LHCN-M2 (cell line): ENCODE results near the genes LAMA4 and TRAPPC3L.

GRCh38 chr6:112253868-112254935 lies at the start of gene LAMA4:
TSS of gene LAMA4 (minus strand) at chr6:112254567.
- RAMPAGE, long total RNA = no peak

DNA sequence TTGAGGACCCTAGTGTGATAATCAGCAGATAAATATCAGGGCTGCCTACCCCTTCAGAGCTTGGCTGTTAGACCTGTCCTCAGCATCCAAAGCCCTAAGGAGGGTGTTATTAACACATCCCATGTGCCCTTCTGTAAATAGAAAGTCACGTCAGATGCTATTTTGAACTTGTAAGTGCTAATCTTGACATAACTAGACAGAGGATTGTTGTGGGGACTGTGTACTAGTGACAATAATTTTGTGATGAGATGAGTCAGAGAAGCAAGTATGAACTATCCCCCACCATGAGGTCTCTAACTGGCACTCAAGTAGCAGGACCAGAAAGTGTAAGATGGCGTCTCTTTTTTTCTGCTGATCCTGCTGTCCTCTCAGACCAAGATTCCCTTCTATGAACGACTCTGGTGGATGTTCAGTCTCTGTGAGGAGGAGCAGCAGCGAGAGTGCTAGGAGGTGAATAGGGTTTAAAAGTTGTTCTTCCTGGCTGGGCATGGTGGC lies 5.1 kb upstream of the LAMA4 start:
- RAMPAGE, long total RNA = no peak

DNA sequence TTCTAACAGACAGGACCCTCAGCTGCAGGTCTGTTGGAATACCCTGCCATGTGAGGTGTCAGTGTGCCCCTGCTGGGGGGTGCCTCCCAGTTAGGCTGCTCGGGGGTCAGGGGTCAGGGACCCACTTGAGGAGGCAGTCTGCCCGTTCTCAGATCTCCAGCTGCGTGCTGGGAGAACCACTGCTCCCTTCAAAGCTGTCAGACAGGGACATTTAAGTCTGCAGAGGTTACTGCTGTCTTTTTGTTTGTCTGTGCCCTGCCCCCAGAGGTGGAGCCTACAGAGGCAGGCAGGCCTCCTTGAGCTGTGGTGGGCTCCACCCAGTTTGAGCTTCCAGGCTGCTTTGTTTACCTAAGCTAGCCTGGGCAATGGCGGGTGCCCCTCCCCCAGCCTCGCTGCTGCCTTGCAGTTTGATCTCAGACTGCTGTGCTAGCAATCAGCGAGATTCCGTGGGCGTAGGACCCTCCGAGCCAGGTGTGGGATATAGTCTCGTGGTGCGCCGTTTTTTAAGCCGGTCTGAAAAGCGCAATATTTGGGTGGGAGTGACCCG lies 572.5 kb downstream of the RFPL4B start:
- RAMPAGE, long total RNA = no peak

GRCh38 chr6:113018687-113019265 lies 671.6 kb downstream of the RFPL4B start:
- RAMPAGE, long total RNA = no peak

- RAMPAGE, long total RNA = no peak
Observed at GRCh38 chr6:113360931-113361750, 496.0 kb upstream of the MARCKS start.

- RAMPAGE, long total RNA = no peak
Observed at GRCh38 chr6:113565210-113565600, 291.9 kb upstream of the MARCKS start.

DNA sequence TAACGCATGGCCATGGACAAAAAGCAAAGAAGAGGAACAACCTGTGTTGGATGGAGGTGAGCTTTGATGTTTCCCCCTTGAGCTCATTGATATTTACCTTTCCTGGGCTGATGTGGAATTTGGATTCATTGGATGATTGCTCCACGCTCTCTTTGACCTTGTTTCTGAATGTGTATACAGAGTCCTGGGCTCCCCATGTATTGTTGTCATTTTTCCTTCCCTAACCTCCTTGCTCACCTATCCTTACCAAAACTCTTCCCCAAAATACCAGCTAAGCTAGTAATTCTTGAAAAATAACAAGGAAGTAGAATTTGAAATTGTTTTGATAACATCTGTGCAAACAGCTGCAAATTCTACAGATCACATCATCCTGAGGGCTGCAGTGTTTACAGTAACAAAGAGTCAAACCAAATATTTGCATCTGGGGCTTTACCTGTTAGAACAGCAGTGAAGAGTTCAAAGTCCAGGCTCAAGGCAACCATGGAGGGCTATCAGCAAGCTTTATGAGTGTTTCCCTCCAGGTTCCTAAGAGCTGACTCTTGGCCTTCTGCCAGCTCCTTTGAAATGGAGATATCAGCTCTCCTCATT lies 214.3 kb upstream of the MARCKS start:
- RAMPAGE, long total RNA = no peak

DNA sequence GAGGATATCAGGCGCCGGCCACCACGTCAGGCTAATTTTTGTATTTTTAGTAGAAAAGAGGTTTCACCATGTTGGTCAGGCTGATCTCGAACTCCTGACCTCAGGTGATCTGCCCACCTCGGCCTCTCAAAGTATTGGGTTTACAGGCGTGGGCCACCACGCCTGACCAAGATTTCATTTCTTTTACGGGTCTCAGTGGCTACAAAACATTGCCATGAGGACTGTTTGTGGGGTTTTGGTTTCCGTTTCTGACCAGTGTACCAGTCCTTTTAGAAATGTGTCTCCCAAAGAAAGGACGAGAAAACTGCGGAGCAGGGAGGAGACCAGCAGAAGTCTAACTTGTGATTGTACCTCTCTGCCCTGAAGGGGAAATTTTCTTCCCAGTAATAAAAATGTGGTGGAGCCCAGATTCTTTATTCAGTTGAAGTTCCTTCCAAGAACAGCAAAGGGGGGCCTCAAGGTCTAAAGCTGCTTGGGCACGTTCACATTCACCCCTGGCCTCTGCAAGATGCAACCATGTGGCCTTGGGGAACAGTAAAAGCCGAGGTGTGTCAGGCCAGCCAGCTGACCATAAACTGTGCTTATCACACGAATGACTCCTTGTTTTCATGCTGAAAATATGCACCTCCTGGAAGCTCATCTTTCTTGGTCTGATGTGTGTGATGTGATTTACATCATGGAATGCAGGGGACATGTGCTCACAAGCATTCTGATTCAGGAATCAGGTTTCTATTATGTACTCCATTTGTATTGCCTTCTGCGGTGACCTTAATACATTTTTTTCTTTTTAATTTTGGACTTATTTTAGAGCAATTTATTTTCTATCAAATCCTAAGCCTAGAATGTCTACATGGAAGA lies 211.7 kb upstream of the MARCKS start:
- RAMPAGE, long total RNA = no peak

DNA sequence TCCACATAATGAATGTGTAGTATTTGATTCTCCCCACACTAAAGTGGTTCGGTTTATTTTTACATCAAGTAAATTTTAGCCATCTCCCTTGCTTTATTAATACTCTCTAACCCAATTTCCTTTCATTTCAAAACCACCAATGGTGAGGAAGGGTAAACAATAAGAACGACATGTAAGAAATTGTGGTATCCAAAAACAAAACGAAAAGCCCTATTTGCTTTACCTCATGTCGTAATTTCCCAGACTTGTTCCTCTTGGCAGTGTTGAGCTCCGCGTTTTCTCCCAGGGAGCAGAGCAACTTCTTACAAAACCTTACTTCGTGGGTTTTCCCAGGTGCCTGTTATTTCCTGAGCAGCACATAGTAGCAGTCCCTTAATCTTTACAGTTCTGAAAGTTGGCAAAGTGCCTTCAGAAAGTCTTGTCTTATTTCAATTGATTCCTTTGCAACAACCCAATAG lies 207.9 kb upstream of the MARCKS start:
- RAMPAGE, long total RNA = no peak

DNA sequence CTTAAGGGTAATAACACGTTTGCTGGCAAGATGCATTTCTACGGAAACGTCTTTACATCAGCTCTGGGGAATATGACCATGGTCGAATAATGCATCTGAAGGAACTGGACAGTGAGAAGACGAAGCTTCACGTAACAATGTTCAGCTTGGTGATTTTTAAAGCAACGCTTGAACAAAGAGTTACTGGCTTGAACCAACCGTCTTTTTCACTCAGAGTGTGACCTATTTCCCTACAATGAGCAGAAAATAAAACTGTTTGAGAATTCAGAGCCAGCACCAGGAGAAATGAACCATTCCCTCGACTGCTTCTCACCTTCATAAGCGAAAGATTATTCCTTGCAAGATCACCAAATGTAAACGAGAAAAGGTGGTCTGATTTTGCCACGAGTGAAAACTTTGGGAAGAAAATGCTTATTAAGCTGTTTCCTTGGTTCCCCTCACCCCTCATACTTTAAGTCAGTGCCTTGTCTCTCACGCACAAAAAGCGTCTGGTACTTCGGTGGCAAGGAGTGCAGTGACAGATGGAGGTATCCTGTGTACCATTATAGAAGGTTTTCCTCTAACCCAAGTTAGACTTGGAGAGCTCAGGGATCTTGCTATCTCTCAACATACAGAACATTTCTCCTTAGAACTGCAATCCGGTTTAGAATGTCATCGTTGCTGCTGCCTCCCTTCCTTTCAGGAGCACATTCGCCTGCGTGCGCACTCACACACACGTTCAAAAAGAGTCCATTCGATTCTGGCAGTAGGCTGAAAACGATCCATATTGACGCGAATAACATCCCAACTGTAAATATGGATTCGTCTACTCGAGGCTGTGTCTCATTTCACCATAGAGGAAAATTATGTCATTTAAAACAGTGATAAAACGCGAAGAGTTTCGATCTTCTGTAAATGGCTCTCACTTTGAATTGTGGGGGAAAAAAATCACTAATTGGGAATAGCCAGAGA lies 1.2 kb upstream of the MARCKS start:
- RAMPAGE, long total RNA = no peak

GRCh38 chr6:115947976-115948495 lies 112.7 kb downstream of the FRK start:
- RAMPAGE, long total RNA = no peak

- RAMPAGE, long total RNA = no peak
Observed at GRCh38 chr6:116038692-116038891, 22.1 kb downstream of the FRK start.

DNA sequence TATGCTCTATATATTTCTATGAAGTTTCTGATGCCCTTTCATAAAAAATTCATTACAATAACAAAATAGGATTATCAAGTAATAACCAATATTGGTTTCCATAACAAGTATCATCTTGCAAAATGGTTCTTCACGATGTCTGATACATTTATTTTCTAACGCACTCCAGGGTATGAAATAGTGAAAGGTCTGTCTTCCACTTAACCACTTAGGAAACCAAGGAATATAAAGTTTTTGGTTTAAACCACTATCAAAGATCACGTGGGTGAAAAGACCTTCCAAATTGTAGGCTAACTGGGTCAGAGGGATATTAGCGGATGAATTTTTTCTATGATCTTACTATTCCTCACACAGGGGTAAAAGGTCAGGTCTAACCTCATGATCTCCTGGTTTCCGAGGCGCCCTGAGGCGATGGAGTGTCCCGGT lies 523 bp upstream of the NT5DC1 start:
- RAMPAGE, long total RNA = no peak

DNA sequence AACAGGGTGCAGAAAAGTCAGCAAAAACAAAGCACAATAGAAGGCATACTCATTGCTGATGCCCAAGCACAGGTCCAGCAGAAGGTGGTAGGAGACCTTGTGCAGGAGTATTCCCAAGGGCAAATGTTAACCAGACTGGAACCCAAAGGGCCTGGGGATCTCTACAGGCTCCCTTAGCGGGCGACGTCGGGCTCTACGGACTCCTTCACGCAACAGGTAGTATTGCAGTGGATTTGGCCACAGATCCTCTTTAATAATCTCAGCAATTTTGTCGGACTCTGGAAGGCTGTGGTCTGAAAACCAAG lies 1.4 kb downstream of the TSPYL1 start:
- RAMPAGE, long total RNA = no peak

DNA sequence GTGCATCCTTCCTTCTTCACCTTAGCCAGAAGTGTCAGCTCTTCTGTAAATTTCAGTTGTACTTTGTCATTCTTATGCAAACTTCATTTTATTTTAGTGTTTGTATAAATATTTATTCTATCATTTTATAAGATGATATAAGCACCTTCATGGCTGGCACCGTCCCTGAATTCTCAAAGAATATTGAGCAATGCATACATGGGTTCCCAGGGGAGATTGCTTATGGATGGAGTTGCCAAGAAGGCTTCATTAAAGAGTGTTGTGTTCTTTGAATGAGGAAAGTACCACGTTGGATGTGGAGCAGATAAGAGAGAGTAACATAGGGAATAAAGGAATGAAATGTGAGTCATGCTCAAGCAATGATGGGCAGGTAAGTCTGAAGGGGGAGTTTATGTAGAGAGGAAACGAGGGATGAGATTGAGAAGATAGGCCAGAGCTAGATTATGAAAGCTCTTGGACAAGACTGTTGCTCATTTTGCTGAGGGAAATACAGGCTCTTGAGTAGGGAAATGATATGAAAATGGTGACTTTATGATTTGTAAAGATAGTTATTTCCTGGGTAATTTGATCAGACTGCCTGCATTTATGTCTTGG lies 10.3 kb downstream of the DSE start:
- RAMPAGE, long total RNA = no peak

GRCh38 chr6:116461434-116462583 lies 634 bp downstream of the CALHM6 start:
- RAMPAGE, long total RNA = no peak

DNA sequence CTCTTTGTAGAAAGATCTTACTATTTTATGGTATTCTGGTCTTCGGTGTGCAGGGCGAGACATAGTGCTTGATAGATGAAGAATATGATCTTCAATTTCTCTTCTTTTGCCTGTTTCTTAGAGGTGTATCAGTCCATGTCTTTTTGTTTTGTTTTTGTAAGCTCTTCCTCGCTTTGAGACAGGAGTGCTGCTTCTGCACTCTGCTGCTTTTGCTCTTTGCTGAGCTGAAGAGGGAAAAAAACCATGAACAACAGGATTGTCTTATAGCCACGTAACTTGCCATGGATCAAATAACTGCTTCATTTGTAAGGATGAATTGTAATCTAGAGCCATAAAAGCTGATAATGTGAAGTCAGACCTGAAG lies at the start of gene TRAPPC3L:
TSS of gene TRAPPC3L (minus strand) at position 233 of the 364 bp plus-strand sequence.
- RAMPAGE, long total RNA = no peak

- RAMPAGE, long total RNA = no peak
Observed at GRCh38 chr6:117015307-117015895, 138.4 kb downstream of the RFX6 start.

GRCh38 chr6:117137699-117137991 lies 127.7 kb upstream of the VGLL2 start:
- RAMPAGE, long total RNA = no peak

GRCh38 chr6:117244547-117245627 lies 20.5 kb upstream of the VGLL2 start:
- RAMPAGE, long total RNA = no peak